Mesenchymal stem cell of Wharton's jelly (primary cell): ENCODE measurements around the gene ALDH3B2.

DNA sequence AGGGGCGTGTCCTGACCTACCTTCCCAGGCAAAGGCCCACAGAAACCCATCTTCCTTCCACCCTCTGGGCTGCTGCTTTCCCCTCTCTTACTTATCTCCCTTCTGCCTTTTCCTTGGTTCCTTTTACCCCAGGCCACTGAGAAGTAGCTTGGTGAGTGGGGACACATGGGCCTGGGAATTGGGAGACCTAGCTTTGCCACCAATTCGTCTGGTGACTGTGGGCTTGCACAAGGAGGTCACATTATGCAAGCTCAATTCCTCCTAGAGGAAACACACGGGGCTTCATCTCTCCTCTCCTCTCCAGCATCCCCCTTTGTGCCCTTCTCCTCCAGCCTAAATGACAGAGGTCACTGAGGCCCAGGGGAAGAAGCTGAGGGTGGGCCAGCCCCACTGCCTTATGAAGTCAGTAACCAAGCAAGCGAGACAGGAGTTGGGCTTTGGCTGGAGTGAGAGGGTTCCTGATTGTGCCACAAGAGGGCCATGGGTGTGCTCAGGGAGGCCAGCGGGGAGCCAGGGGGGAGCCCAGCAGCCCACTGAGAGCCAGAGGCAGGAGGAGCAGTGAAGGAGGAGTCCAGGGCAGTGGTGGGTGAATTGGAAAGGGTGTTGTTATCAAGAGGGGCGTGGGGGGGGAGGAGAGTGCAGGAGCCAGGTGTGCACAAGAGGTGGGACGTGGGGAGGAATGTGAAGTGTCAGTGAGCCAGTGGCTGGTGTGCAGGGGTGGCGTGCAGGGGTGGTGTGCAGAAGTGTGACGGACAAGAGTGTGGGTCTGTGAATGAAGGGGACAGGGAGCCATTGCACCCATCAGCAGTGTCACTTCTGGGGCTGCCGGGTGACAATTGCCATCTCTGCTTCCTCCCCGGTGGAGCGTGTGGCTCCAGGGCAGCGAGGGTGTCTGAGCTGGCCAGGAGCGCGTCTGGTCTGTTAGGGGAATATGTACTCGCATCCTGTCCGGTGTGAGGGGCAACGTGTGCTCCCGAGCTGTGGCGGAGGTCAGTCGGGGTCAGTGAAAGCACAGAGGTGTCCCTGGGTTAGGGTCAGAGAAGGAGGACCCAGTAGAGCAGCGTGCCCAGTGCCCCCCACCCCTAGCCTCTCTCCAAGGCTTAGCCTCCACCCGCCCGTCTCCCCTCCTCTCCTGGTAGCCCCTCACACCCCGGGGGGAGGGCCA, 1.9 kb downstream of the CLCF1 start:
- CAGE, long polyA plus RNA, result no peak

DNA sequence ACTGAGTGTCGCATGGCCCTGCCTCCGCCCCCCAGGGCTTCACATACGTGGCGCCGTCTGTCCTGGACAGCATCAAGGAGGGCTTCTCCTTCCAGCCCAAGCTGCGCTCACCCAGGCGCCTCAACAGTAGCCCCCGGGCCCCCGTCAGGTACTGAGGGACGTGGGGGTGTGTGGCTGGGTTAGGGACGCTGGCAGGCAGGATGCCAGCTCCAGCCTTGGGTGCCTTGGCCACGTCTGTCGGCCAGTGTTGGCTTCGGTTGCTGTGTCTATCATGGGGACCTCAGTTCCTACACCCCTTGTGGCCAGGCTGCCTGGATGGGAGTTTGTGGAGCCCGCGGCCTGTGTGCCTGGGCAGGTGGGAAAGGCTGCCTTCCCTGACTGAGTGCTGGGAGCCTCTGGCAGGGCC, 2.9 kb downstream of the PTPRCAP start:
- CAGE, long polyA plus RNA, result no peak

GRCh38 chr11:67435796-67436383, 1.6 kb downstream of the PTPRCAP start:
- CAGE, long polyA plus RNA, result no peak

- CAGE, long polyA plus RNA, result no peak
Measured at GRCh38 chr11:67438248-67438931, 908 bp upstream of the PTPRCAP start.

DNA sequence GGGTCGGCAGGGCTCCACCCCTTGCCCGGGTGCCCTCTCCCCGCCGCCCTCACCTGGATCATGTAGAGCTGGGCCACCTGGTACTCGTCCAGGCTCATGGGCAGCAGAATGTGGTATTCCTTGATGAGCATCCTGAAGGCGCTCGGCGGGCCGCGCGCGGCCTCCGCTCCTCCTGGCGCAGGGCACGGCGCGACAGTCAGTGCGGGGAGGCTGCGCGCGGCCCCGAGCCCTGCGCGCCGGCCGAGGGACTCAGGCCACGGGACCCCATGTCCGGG, 1.2 kb downstream of the PITPNM1 start:
- CAGE, long polyA plus RNA, result no peak

DNA sequence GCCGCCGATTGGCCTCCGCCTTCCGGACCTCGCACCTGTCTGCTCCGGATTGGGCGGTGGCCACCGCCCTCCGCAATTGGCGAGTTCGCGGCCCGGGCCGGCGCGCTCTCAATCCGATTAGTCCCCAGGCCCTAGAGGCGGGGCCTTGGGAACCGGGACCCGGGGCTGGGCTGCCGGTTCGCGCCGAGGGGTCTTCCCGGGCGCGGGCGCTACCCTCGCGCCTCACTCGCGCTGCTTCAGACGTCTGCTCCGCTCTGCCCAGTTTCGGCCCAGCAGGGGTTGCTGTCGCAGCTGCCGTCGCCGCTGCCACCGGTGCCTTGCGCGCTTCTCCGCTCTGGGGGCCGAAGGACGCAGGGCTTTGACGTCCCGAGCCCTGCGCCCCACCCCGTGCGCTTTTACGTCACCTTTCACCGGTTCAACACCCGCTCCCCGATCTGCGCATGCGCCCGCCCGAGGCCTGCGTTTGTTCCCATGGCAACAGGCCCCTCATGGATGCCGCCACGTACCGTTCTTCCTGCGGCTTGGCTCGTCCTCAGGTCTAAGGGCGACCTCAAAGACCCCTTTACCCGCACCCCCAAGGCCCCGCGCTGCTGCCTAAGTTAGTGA, 448 bp upstream of the CDK2AP2 start:
- CAGE, long polyA plus RNA, result no peak

GRCh38 chr11:67572645-67573272, 10.9 kb upstream of the GSTP1 start:
- CAGE, long polyA plus RNA, result no peak

- CAGE, long polyA plus RNA, result no peak
Measured at GRCh38 chr11:67628759-67629269, 923 bp downstream of the NUDT8 start.

GRCh38 chr11:67674292-67675073, at the start of gene ALDH3B2:
Gene ALDH3B2, minus strand, starts transcription at chr11:67674623.
- CAGE, long polyA plus RNA, result no peak

DNA sequence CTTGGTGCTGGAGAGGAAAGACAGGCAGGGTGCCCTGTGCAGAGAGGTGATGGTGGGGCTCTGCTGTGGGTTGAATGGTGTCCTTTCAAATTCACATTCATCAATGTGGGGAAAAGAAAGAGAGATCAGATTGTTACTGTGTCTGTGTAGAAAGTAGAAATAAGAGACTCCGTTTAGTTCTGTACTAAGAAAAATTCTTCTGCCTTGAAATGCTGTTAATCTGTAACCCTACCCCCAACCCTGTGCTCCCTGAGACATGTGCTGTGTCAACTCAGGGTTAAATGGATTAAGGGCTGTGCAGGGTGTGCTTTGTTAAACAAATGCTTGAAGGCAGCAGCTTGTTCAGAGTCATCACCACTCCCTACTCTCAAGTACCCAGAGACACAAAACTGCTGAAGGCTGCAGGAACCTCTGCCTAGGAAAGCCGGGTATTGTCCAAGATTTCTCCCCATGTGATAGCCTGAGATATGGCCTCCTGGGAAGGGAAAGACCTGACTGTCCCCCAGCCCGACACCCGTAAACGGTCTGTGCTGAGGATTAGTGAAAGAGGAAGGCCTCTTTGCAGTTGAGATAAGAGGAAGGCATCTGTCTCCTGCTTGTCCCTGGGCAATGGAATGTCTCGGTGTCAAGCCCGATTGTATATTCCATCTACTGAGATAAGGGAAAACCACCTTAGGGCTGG, 83.5 kb upstream of the ALDH3B2 start:
- CAGE, long polyA plus RNA, result no peak

- CAGE, long polyA plus RNA, result no peak
Measured at GRCh38 chr11:67884296-67885546, 119.2 kb downstream of the UNC93B1 start.

- CAGE, long polyA plus RNA, result no peak
Measured at GRCh38 chr11:68003071-68003939, 592 bp downstream of the UNC93B1 start.

DNA sequence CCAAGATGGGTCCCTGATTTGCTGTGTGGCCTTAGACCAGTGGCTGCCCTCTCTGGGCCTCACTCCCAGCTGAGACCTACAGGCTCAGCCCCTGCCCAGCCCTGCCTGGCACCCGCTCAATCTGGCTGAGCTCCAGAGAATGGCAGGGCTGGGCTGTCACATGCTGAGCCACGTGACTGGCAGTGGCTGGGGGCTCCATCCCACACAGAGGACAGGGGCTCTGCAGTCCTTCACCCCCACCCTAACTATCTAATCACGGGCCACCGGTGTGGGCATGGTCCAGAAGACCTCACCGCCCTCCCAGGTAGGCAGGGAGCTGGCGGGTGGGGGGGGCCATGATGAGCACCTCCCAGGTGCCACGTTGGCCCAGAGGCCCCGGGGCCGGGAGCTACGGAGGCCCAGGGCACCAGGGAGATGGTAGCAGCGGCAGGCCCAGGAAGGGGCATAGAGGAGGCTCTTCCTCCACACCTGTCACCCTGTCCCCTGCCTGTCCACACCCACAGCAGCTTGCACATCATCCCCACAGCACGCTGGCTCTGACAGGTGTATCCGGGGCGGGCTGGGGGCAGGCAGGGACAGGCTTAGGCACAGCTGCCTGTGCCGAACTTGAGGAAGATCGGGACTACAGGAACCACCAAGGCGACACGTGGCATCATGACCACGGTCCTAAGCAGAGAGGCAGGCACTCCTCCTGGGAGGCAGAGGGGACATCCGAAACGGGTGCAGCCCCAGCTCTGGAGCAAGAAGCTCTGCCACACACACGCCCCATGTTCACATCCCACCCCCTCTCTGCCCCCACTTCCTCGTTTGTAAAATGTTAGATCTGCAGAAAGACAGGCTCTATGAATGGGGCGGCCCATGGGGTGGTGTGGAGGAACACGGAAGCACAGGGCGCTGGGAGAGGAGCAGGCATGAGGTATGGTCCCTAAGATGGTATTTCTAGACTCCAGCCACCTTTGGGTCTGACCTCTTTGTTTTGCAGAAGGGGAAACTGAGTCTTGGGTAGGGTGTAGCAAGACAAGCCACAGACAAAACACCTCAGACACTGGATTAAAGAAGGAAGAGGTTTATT, 1.4 kb upstream of the ALDH3B1 start:
- CAGE, long polyA plus RNA, result no peak

DNA sequence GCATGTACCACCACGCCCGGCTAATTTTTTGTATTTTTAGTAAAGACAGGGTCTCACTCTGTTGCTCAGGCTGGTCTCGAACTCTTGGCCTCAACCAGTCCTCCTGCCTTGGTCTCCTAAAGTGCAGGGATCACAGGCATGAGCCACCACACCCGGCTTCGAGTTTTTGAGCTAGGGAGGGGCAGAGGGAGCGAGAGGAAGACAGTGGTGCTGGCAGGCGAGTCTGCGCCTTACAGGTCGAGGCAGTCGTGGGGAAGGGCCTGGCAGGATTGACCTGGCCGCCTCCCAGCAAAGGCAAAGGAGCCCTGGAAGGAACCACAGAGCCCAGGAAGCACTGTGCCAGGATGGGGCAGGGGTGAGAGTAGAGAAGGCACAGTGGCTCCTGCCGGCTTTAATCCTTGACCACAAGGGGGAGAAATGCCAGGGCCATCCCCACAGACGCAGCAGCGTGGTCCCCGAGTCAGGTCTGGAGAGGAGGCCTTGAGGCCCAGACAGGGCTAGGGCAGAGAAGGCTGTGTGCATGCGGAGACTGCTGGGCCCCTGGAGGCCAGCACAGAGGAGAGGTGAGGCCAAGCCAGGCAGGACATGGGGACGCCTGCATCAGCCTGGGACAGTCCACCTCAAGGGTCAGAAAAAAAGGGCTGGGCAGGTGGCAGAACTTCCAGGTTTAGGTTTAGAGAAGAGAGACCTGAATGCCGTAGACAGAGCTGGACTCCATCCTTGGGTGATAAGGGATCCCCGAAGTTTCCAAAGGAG, 9.9 kb upstream of the NDUFS8 start:
- CAGE, long polyA plus RNA, result no peak

DNA sequence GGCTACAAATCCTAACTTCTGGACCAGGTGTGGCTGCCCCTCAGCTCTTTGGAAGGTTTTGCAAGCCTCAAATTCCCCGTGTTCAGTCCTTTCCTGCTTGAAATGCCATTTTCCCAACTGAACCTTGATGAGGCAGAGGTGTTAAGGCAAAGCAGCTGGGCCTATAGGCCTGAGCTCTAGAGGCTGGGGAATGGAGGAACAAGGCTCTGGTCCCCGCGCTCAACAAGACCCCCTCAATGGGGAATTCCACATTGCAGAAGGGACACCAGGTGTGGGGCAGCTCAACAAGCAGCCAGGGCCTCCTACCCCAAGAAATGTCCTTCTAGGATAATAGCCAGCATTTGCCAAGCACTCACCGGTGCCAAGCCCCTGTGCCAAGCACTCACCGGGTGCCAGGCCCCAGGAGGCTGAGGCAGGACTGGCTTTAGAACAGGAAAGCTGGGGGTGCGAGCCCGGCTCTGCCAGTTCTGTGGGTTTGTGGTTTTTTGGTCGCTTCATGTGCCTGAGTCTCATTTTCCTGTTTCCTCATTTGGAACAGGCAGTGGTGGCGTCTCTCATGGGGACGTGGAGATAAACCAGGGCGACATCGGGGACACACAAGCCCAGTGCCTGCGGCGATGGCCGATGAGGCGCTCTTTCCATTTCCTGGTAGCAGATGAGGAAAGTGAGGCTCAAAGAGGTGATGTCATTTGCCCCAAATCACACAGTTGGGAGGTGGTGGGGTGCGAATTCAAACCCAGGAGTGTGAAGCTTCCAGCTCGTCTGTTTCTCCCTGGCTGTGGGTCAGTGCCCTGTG, 20.7 kb upstream of the CHKA start:
- CAGE, long polyA plus RNA, result no peak

DNA sequence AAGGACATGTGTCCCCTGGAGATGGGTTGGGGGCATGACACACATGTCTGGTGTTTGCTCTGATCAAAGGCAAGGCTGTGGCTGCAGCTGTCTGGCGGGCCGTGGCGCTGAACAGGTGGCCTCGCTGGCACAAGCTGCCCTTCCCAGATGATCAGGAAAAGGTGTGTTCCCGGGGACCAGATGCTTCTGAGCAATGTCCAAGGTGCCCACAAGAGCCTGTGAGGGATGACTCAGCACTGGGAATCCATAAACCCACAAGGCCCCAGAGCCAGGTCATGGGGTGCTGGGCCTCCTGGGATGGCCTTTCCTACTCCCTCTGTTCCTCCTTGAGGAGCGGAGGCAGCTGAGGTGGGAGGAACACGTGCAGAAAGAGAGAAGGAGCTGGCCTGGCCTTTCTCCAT, 9.7 kb upstream of the LRP5 start:
- CAGE, long polyA plus RNA, result no peak

DNA sequence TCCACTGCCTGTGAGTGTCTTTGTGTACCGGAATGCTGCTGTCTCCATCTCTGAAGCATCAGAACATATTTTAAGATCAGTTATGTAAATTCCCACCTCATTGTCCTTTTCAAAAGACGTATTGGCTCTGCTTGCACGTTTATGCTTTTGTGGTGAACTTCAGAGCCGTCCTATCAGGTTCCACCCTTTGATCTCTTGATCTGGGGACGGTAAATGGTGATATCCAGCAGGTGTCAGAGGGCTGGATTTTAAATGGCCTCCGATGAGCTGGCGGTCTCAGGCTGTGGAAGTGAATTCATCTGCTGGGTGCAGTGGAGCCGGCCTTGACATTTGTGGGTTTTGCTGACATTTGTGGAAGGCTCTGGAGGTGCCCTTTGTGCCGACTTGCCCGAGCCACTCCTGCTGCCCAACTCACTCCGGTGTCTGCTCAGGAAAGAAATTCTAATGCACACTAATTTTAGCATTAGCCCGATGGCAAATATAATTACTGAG, 8.9 kb downstream of the LRP5 start:
- CAGE, long polyA plus RNA, result no peak

DNA sequence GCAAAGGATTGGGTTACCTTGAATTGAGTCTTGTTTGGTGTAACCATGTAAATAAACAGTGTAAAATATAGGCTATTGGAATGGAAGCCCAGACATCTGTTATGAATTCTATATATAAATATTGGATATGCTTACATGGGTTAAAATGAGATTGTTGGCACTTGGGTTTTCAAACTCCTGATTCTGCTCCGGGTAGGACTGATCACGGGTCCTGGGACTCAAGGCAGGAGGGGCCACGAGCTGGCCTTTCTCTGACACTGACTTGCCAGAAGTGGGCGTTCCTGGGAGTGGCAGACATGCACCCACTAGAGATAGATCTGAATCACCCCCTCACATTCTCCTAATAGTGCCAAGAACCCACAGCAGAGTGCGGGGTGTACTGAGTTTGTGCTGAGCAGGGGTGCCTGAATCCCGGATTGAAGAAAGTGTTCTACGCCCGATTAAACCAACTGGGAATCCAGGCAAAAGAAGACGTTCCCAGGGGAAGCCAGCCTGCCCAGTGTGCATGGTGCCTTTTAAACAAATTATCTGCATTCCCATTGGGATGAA, 26.0 kb downstream of the LRP5 start:
- CAGE, long polyA plus RNA, result no peak

DNA sequence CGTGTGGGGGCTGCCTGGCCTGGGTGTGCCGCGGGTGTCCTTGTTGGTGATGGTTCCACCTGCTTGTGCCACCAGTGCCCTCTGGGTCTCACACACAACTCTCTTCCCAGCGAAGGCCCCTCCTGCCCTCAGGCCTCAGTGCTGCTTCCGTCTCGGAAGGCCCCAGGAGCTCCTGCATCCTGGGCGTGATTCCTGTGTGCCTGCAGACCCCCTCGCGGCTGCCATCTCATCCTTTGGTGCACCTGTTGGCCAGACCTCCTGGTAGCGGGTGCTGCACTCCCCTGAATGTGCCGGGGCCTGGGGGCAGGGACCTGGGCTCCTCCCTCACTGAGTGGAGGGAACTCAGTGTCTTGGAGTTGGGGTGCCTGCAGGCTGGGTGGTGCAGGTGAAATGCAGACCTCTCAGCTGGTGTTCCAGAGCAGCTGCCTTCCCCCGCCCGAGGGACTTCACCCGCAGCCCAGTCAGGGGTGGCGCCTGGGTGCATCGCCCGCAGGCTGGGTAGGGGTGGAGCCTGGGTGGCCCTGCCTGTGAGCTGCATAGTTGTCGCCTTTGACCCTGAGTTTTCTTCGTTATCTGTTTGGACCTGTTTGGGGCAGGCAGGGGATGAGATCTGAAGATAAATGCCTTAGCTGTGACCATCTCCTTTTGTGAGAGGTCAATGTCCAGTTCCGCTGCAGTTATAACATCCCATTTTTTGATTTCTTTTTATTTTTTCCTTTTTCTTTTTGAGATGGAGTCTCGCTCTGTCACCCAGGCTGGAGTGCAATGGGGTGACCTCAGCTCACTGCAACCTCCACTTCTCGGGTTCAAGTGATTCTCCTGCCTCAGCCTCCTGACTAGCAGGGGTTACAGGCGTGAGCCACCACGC, 31.5 kb downstream of the LRP5 start:
- CAGE, long polyA plus RNA, result no peak

DNA sequence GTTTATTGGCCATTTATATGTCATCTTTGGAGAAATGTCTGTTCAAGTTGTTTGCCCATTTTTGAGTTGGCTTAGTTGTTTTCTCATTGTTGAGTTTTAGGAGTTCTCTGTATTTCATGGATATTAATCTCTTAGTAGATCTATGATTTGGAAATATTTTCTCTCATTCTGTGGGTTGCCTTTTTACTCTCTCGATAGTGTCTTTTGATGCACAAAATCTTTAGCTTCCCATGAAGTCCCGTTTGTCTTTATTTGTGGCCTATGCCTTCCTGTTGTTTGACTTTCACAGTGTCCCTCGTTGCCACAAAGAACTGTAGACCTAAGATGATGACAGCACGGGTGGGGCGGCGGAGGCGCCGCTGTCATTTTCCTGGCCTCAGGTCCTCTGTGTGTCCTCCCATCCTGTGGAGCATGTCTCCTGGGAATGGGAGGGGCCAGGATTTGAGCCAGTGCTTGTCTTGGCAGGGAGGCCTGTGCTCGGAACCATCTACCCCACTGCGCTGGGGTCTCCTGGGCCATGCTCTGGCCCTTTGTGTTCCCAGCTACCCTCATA, 33.6 kb downstream of the LRP5 start:
- CAGE, long polyA plus RNA, result no peak